Metastatic Liver Carcinoma in the Adrenal Gland (tissue), 2 donors: Measurements from ENCODE around the gene OTUD1.

- PRO-cap, 2 experiments: no peak in any of the 2 experiments
Measured at GRCh38 chr10:23099741-23100909, 4.7 kb downstream of the MSRB2 start.

DNA sequence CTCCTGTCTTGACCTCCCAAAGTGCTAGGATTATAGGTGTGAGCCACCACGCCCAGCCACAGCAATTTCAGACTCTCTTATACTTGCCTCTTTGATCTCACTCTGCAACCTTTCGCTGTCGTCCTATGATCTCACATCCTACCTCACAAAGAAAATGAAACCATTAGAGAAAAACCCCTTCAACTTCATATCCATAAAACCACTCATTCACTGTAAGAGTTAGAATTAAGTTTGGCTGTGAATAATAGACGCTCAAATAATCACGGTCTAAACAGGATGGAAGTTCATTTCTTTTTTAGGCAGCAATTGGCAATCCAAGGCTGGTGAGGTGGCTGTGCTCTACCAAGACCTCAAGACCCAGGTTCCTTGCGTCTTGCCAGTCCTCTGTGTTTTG is 19.0 kb upstream of the C10orf67 start:
- PRO-cap, 2 experiments: no peak in any of the 2 experiments

GRCh38 chr10:23438575-23439603 is at the start of gene OTUD1:
OTUD1 (plus strand) TSS chr10:23439075.
- PRO-cap, 2 experiments: peak in 2 of 2 experiments; most common plus-strand start chr10:23439075 (in 2); most common minus-strand start chr10:23438745 (in 2)

DNA sequence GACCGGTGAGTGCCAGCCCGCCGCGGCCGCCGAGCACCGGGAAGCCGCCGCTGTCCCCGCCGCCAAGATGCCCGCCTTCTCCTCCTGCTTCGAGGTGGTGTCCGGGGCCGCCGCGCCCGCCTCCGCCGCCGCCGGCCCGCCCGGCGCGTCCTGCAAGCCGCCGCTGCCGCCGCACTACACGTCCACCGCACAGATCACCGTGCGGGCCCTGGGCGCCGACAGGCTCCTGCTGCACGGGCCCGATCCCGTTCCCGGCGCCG is 659 bp downstream of the OTUD1 start:
- PRO-cap, 2 experiments: no peak in any of the 2 experiments

DNA sequence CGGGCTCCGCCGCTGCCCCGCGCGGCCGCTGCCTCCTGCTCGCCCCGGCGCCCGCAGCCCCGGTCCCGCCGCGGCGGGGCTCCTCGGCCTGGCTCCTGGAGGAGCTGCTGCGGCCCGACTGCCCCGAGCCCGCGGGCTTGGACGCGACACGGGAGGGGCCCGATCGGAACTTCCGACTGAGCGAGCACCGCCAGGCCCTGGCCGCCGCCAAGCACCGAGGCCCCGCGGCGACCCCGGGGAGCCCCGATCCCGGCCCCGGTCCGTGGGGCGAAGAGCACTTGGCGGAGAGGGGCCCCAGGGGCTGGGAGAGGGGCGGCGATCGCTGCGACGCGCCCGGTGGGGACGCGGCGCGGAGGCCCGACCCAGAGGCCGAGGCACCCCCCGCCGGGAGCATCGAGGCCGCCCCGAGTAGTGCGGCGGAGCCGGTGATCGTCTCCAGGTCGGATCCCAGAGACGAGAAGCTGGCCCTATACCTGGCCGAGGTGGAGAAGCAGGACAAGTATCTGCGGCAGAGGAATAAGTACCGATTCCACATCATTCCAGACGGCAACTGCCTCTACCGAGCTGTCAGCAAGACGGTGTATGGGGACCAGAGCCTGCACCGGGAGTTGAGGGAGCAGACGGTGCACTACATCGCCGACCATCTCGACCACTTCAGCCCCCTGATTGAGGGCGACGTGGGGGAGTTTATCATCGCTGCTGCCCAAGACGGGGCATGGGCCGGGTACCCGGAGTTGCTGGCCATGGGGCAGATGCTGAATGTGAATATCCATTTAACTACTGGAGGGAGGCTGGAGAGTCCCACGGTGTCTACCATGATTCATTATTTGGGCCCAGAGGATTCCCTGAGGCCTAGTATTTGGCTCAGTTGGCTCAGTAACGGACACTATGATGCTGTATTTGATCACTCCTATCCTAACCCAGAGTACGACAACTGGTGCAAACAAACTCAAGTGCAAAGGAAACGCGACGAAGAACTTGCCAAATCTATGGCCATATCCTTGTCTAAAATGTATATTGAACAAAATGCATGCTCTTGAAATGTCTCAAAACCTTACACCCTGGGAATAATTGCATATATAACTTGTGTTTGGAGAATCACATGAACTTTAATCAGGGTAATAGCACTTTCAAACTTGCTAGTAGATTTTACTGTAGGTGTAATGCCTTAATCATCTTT is 1.4 kb downstream of the OTUD1 start:
- PRO-cap, 2 experiments: peak in 1 of 2 experiments; most common plus-strand start position 166 of the sequence (in 1); most common minus-strand start position 97 of the sequence (in 1)

DNA sequence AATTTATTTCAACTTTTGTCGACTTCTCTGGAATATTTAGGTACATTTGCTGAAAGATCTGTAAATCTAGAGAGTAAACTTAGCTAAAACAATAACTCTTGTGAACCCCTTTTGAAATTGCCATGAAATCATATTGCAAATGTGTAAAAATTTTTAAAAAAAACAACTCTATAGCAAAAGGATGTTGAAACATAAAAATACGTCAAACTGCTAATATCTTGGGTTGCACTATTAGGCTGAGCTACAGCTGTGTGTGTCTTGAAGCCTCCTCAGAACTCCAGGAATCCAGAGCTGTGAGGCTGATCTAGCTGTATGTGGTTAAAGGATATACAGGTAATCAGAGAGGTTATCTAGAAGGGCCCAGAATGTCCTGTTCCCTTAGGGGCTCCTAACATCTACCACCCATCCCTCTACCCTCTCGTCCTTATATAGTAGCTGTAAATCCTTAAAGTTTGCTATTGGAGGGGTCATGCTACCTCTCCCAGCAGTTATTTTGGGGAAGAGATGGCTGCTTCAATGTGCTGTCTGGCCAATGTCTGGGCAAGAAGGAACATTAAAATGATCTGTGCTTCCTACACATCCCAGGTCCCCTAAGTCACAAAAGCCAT is 89.5 kb upstream of the KIAA1217 start:
- PRO-cap, 2 experiments: no peak in any of the 2 experiments

DNA sequence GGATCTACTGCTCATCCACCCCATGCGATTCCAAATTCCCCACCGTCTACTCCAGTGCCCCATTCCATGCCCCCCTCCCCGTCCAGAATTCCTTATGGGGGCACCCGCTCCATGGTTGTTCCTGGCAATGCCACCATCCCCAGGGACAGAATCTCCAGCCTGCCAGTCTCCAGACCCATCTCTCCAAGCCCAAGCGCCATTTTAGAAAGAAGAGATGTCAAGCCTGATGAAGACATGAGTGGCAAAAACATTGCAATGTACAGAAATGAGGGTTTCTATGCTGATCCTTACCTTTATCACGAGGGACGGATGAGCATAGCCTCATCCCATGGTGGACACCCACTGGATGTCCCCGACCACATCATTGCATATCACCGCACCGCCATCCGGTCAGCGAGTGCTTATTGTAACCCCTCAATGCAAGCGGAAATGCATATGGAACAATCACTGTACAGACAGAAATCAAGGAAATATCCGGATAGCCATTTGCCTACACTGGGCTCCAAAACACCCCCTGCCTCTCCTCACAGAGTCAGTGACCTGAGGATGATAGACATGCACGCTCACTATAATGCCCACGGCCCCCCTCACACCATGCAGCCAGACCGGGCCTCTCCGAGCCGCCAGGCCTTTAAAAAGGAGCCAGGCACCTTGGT is 250.3 kb downstream of the ARHGAP21 start:
- PRO-cap, 2 experiments: no peak in any of the 2 experiments

- PRO-cap, 2 experiments: no peak in any of the 2 experiments
Measured at GRCh38 chr10:24623021-24623786, 100.5 kb downstream of the ARHGAP21 start.

- PRO-cap, 2 experiments: no peak in any of the 2 experiments
Measured at GRCh38 chr10:24851400-24852261, 100.8 kb downstream of the PRTFDC1 start.

- PRO-cap, 2 experiments: peak in 2 of 2 experiments; most common plus-strand start chr10:25017109 (in 2); most common minus-strand start chr10:25016958 (in 2)
Measured at GRCh38 chr10:25016808-25017816, 700 bp downstream of the THNSL1 start.

DNA sequence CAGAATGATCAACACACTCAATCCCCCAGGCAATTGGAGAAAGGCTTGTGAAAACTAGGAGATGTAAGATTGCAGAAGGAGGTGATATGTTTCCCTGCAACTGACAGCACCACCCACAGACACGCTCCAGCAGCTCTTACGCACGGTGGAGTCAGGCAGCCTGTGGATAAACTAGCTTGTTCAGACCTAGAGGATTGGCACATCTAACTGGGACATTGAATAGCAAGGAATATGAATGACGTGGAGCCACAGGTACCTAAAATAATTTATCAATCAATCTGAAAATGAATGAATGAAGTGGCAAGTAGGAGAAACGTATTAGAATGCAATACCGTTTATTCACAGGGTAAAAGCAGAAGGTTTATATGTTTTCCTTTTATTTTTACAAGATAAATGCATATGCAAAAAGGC is 125.6 kb upstream of the MYO3A start:
- PRO-cap, 2 experiments: no peak in any of the 2 experiments

- PRO-cap, 2 experiments: no peak in any of the 2 experiments
Measured at GRCh38 chr10:26249689-26250253, 33.2 kb downstream of the GAD2 start.

- PRO-cap, 2 experiments: no peak in any of the 2 experiments
Measured at GRCh38 chr10:26500598-26501329, 62.6 kb downstream of the APBB1IP start.

- PRO-cap, 2 experiments: no peak in any of the 2 experiments
Measured at GRCh38 chr10:26506008-26506280, 67.8 kb downstream of the APBB1IP start.

GRCh38 chr10:26858060-26858477 is 2.7 kb downstream of the ABI1 start:
- PRO-cap, 2 experiments: no peak in any of the 2 experiments

GRCh38 chr10:27100887-27101443 is 671 bp upstream of the ANKRD26 start:
- PRO-cap, 2 experiments: no peak in any of the 2 experiments

GRCh38 chr10:27136745-27137203 is 17.4 kb downstream of the YME1L1 start:
- PRO-cap, 2 experiments: no peak in any of the 2 experiments

DNA sequence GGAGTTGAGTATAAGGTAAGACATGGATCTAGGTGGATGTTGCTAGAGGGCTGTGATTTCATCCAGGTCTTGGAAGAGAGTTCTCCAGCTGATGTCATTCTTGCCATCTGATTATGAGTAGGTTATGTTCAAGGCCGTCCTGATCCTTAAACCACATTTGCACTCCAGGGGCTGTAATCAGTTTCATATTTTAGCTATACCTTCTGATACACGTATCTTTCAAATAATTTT is 987 bp downstream of the RAB18 start:
- PRO-cap, 2 experiments: no peak in any of the 2 experiments

- PRO-cap, 2 experiments: no peak in any of the 2 experiments
Measured at GRCh38 chr10:28301928-28302388, 906 bp downstream of the MPP7 start.

DNA sequence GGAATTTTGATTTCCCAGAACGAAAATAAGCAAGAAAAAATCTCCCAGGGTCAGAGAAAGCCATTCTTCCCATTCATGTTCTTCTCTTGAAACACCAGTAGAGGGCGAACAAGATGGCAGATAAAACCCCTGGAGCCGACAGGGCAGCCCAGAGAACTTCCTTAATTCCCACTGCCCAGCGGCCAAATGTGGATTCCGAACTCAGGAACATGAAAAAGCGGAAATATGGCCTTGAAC is 100.8 kb upstream of the WAC start:
- PRO-cap, 2 experiments: no peak in any of the 2 experiments